ENCODE measurements around a stretch of chr15.

GRCh38 chr15:61032770-61033392 lies 196.2 kb downstream of the RORA start:
- PRO-cap, result no peak

DNA sequence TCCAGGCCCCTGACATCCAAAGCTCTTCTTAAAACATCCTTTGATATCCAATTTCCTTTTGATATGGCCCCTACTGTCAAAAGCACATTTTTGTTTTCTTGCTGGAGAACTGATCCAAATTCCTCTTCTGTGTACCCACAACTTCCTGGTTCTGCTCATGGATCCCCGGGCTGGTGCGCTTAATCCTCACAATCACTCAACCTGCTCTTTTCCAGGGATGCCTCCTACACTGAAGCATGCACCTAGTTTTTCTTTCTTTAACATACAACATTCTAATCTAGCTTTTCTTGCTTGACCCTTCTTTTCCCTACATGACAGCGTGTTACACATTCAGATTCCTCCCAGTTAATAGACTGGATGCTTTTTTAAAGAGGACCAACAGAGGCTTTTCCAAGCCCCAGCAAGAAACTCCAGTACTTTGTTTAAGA lies 126.6 kb downstream of the RORA start:
- PRO-cap, result no peak

DNA sequence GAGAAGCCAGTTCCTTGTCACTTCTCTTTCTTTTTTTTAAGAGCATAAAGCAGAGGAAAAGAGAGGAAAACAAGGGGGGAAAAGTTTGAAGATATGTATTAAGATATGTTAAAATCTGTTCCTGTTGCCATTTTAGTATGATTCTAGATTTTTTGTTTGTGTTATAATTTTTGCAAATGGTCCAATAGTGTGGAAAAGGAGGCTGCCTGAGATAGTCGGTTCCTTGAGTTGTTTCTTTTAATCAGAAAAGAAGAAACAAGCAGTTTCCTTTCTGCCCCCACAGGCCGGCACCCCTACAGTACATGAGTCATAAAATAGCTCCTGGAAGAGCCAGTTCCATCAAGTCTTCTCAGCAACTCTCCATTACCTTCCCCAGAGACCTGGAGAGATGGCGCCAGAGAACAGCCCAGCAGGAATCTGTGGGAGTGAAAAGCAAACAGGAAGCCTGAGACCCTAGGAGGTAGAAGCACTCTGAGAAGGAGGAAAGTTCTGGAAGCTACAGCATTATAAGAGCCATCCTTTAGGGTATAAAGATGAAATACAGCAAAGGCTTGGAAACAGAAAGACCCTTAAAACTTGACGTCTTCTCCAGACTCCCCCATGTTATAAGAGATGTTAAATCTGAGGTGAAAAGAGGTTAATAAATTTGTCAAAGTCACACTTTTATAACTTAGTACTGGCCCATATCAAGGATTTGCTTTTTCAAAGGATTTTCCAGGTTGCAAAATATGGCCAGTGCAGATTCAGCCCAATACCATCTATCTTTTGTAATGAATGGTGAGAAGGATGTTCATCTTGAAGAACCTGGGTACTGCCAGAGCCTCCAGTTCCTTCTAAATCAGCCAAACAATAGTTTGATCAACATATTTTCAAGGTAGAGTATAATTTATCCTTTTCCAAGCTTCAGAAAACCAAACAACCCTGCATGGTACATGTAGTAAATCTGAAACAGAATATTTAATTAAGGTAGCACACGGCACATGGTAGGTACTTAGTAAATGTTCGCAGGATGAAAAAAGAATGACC lies 72.7 kb downstream of the RORA start:
- PRO-cap, result no peak

GRCh38 chr15:61510197-61510656 lies 281.1 kb upstream of the RORA start:
- PRO-cap, result no peak

GRCh38 chr15:61653111-61653638 lies 407.1 kb downstream of the VPS13C start:
- PRO-cap, result unidirectional peak, minus-strand start at chr15:61653238

DNA sequence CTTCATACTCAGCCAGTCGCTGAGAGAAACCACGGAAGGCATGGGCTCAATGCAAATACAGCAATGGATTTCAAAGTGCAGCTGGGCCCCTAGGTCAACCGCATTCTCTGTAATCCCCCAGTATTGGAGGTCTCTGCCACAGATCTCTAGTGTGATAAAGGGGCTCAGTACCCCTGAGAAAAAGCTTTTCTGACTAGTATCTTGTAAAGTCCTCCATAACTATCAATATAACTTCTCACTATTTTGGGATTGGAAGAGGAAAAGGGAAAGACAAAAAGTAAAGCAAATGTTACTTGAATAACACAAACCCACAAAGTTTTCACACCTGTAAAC lies 208.2 kb downstream of the VPS13C start:
- PRO-cap, result no peak

- PRO-cap, result no peak
Measured at GRCh38 chr15:61875645-61875942, 184.7 kb downstream of the VPS13C start.

DNA sequence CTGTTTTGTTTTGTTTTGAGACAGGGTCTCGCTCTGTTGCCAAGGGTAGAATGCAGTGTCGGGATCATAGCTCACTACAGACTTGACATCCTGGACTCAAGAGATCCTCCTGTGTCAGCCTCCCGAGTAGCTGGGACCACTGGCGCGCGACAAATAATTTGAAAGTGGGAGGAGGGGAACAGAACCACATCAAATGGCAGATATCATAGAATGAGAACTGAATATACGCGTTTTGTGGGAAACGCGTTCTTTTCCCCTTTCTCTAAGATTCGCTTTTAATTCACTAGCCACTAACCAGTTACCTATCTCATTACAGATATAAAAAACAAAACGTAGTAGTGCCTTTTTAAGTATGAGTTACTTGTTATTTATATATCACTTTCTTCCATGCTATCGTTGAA lies 697 bp upstream of the VPS13C start:
- PRO-cap, result no peak

DNA sequence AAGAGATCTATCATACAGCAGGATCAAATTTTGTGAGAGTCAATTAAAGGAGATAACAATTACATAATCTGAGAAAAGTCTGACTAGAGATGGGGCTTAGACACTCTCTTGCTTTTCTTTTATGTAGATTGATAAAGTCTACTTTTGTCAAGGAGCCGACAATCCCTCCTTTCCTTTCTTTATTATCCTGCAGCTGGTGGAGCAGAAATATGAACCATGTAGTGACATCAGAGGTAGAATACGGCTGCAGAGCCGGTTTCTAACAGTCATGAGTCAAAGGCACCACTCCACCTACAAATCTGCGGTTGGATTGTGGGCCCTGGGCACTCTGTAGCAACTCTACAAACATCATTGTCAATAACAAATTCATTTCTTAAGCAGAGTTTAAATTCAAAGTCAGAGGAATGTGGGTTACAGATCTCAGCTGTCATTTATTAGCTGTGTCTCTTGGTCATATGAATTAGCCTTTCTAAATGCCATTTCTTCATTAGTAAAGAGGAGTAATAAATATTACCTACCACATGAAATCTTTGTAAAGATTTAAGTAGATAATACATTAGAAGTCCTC lies 9.1 kb downstream of the C2CD4A start:
- PRO-cap, result no peak

DNA sequence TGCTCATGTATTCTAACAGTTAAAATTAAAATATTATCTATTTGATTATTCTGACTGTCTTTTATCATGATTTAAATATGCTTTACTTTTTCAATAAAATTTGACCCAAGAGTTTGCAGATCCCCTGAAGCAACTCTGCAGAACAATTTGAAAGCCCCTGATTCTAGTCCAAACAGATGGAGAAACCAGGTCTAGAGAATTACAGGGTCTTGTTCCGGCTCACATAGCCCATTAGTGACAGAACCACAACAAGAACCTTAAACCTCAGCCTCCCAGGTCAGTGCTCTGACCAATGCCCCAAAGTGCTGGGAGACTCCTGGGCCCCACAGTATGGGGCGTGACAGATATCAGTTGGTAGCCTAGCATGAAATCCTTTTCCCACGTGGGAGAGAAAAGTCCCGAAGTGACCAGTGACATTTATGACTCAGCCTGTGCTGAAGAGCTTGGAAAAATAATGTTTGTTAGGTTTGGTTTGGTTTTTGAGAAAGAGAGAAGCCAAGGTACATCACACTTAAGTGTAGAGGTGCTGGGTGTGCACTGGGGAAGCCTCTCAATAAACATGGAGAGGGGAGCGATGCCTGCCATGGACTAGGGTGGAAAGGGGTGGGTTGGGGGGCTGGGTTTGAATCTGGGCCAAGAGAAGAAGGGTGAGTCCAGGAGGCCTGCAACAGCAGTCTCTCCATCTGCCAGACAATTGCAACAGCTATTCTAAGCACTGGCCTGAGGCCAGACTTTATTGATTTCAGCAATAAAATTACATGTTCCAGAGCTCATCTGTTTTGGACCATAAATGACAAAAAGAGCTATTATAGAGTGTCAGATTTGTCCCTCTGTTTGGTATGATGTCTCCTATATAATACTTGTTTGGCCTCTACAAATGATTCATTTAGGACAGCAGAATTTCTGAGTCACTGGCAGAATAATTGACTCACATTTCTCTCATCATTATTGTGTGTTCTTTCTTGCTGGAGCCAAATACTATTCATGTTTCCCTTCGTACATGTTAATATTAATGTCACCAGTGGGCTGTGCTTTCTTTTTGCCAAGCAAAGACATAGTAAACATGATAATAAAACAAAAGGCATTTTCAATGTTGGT lies 43.4 kb downstream of the C2CD4A start:
- PRO-cap, result no peak

DNA sequence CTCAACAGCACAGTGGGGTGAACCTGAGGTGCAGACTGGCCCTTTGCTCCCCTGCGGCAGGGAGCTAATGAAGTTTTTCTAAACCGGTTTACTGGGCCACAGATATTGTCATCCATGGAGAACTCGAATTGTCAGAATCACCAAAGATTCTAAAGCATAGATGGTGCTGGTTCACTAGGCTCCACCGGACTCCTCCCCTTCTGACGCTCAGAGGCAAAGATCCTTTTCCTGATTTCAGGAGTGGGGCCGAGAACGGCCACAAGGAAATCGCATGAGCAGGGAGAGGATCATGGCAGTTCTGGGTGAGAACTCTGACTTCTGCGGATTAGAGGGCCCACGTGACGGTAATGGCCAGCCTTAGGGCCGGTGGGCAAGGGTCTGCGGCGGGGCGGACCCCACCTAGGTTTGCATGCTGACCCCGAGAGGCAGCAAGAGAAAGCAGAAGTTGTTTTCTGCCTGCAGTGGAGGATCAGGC lies 39.8 kb upstream of the TLN2 start:
- PRO-cap, result no peak

DNA sequence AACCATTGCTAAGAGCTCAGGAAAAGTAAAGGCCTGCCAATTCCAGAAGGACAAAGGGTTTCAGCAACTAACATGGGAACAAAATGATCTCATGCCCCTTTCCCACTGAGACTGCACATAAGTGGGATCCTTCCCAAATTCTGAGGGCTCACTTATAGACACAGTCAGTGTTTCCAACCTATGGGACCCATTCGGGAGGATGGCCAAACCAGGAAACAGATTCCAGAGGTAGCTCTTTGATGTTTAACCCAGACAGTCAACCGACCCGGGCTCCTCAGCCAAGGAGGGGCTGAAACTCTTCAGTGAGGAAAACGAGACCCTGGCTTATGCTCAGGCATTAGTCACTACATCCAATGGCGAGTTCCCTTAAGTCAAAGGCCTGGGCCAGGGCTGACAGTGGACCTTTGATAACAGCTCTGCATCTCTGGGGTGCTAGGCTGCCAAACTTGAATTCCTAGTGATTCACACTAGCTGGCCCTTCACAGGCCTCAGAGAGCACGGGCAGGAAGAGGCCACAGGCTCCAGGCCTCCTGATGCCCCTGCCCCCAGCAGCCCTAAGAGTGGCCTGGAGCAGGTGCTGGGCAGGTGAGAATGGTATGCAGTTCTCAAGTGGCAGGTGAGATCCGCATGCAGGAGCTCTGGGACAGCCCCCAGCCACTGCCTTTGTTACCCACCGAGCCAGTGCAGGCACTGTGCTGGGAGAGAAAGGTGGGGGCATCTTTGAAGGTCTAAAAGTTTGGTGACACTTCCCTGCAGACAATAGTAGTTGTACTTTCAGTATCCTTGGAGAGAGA lies 79.9 kb downstream of the TLN2 start:
- PRO-cap, result no peak

DNA sequence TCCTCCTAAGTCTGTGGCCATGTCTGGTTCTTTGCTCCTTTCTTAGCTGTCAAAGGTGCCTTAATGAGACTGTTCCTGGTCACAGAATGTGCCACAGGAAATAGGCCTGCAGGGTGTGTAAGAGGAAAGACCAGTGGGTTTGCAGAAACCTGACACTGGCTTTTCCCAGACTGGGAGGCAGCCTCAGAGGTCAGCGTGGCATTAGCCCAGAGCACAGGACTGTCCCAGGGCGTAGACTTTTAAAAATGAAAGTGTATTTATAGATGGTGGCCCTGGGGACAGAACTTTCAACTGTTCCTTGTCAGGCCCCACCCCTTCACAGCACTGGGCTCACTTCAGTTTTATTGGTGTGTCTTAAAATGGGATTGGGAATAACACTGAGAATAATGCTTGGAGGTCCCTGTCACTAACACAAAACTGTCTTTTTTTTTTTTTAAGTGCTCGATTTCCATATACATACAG lies 82.6 kb downstream of the TLN2 start:
- PRO-cap, result no peak

GRCh38 chr15:62567234-62567706 lies 176.9 kb downstream of the TLN2 start:
- PRO-cap, result no peak

- PRO-cap, result no peak
Measured at GRCh38 chr15:62887979-62888279, 154.6 kb upstream of the TPM1 start.

- PRO-cap, result no peak
Measured at GRCh38 chr15:62896506-62897496, 145.7 kb upstream of the TPM1 start.

- PRO-cap, result no peak
Measured at GRCh38 chr15:63041163-63041706, 1.3 kb upstream of the TPM1 start.

DNA sequence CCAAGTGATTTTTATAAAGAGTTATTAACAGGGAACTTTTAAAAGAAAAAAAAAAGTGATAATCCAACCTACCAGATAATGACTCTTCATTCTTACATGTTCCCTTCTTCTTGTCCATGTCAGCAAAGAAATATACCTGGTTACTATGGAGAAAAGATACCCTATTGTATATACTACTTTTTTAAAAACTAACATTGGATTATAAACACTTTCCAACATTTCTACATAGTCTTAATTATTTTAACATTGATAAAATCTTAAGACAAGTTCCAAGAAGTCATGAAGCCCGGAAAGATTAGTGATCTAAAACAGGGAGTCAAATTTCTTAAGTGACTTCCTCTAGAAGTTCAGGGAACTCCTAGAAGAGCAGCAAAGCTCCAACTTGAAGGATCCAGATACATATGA lies 9.8 kb upstream of the CA12 start:
- PRO-cap, result no peak

DNA sequence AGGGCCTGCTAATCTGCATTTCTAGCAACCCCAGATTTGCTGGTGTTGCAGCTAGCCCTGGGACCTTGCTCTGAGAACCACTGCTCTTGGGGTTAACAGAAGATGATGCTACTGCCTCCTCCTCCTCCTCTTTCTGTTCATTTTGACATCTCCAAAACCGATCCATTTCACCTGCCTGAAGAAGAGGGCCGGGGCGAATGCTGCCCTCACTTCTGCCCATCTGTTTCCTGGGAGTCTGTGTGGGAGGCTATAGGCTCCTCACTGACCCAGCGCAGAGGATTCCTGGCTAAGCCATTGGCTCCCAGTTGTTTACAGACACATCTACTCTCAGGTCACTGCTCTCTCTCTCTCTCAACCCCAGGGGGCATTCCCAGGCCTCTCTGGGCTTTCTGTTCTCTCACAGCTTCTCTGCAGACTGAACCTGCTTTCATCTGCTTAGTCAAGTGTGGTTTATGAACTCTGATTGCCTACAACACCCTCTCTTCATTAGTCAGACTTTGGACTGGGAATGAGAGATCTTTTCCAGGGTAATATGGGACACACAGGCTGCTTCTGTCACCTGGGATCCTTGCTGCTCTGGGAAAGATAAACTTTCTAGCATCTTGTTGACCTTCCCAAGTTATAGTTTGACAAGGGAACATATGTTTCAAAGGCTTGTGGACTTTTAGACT lies 30.4 kb upstream of the USP3 start:
- PRO-cap, result no peak

- PRO-cap, result unidirectional peak, plus-strand start at chr15:63503311; bidirectional peak, plus-strand start at chr15:63503385, minus-strand start at chr15:63503359; bidirectional peak, plus-strand start at chr15:63503522, minus-strand start at chr15:63503443
Measured at GRCh38 chr15:63502858-63503662, 1.3 kb upstream of the USP3 start.